ENCODE measurements around the gene ZNF217.

DNA sequence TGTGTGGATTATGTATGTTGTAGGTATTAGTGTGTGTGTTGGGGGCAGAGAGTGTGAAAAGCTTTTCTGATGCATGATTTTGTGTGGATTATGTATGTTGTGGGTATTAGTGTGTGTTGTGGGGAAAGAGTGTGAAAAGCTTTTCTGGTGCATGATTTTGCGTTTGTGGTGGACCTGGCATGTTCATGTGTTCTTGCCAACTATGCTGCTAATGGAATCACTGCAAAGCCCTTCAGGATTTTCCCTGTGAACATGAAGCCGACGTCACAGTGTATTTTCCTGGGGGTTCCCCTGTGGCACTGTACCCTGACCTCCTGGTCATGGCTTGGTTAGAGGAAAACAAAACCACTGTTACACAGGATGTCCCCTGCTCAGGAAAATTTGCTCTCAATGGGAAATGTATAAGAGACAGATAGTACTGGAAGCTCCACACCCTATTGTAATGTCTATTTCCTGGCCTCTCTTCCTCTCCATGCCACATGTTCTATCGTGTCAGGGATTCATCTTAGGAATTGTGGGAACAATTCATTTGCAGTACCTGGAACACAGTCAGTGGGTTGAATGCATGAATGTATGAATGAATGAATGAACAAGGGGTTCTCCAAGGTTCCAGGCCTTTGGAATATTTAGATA, 19.6 kb downstream of the TSHZ2 start:
- PRO-cap, 2 experiments: no peak in any of the 2 experiments

DNA sequence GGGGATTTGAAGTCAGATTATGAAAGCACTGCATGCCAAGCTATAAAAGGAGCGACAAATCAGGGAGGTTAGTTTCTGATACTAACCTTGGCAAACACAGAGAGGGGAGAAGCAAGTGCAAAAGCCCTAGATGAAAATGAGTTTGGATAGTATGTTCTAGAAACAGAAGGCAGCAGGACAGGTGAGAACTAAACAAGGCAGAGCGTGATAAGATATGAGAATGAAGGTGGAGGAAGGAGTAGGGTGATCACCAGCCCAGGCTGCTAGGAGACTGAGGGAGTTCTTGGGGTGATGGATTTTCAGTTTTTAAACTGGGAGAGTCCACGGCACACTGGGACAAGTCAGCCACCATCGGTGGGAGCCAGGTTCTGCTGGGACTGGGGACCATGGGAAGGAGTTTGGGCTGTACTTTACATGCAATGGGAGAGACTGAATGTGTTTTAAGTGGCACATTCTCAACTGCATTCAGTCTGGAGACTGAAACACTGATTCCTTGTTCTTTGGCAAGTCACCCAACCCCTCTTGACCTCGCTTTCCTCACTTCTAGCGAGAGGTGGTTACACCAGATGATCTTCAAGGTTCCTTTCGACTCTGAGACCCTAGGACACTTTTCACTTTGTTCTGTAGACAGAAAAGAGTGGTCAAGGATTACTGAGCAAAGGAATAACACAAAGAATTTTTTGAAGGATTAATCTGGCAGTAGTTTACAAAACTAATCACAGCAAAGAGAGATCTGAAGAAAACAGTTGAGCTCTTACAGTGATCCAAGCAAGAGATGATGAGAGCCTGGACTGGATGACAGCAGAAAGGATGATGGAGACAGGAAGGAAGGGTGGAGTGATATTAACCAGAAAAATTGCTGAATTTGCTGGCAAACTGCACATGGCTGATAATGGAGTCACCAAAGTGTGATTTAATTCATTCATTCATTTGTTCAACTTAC, 103.6 kb downstream of the TSHZ2 start:
- PRO-cap, 2 experiments: no peak in any of the 2 experiments

DNA sequence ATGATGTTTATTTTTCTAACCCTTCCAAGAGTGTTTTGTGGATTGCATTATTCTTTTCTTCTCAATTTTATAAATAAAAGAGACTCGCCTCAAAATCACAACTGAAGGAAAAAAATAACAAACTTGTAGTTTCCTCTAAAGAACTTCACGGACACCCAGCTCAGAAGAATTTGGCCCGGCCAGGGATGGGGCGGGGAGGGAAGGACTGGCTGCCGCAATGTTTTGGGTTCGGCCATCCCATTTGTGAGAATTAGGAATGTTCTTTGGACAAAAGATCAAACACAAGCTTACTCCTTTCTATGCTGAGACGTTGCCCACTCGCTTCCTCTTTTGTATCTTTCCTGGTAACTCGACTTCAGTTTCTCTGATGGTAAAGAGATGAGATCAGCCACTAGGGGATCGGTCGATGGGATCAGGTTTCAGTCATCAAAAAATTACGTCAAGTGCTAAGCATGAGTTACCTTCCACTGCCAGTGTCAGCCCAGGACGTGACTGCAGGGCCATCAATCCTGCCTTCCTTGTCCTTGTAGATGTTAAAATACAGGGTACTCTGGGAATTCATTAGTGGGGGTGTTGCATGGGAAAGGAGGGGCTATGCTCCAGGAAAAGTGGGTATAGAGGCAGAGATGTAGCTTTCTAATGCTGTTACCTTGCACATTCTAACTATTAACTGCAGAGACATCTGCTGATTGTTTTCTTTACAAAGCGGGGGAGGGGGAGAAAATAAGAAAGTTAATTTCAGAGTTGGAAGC, 190.1 kb downstream of the TSHZ2 start:
- PRO-cap, 2 experiments: peak in 1 of 2 experiments; most common plus-strand start position 481 of the sequence (in 1); most common minus-strand start position 332 of the sequence (in 1)

DNA sequence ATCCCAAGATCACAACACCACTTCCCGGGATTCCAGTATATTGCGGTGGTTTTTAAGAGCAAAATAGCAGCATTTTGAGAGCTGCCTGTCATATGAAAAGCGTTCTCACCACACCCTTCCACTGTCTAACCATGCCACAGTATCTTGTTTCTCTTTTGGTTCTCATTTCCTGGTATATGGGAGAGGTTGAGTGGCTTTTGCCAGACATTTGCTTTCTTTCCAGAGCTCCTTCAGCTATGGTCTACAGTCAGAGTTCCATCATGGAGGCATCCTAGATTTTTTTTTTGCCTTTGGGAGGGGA, 243.0 kb downstream of the TSHZ2 start:
- PRO-cap, 2 experiments: no peak in any of the 2 experiments

DNA sequence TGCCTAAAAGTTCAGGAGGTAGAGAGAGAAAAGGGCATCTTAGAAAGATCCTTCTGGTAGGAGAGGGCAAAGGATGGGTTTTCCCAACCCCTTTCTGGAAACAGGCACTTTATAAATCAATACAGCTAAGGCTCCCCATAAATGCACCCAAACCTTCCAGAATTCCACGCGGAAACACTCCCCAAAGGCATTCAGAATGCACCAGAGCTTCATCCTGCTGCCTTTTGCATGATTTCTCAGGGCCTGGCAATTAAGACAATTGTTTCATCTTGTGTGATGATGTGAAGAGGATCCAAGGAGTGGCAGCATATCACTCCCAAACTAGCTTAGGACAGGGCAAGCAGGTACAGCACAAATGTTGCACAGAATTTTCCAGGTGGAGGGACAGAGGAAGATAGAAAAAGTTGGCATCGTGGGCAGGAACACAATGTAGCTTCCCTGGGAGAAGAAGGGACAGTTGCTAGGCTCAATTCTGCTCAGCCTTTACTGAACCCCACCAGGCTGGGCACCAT, 275.4 kb downstream of the ZNF217 start:
- PRO-cap, 2 experiments: no peak in any of the 2 experiments

DNA sequence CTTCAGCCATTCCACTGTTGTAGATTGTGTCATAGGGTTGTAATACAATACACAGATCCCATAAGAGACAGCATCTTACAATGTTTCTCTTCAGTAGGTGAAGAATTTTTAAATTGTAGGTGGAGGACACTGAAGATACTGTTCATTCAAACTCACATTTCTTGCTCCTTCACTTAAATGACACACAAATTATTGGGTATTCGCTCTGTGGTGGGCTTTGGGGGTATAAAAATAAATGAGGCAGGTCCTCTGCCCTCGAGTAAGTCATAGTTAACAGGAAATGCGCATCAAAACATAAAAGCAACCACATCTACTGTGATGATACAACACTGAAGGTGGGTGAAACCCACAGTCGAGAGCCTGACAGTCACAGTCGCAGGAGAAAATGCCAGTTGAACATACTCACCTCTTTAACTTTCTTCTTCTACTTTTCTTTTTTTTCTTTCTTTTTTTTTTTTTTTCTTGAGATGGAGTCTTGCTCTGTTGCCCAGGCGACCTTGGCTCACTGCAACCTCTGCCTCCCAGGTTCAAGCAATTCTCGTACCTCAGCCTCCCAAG, 205.4 kb downstream of the ZNF217 start:
- PRO-cap, 2 experiments: no peak in any of the 2 experiments

- PRO-cap, 2 experiments: no peak in any of the 2 experiments
These were observed 198.3 kb downstream of the ZNF217 start for GRCh38 chr20:53395193-53395851.

DNA sequence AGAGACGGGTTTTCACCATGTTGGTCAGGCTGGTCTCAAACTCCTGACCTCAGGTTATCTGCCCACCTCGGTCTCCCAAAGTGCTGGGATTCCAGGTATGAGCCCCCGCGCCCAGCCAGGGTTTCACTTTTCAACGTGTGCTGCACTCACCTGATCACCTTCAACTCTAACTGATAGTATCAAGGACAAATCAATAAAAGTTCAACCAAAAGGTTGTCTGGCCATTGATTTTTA, 37.4 kb downstream of the ZNF217 start:
- PRO-cap, 2 experiments: no peak in any of the 2 experiments

GRCh38 chr20:53593692-53594419, at the start of gene ZNF217:
TSS of gene ZNF217 (minus strand) at chr20:53593839.
- PRO-cap, 2 experiments: peak in 2 of 2 experiments; most common plus-strand start chr20:53593914 (in 2); most common minus-strand start chr20:53594309 (in 2)

DNA sequence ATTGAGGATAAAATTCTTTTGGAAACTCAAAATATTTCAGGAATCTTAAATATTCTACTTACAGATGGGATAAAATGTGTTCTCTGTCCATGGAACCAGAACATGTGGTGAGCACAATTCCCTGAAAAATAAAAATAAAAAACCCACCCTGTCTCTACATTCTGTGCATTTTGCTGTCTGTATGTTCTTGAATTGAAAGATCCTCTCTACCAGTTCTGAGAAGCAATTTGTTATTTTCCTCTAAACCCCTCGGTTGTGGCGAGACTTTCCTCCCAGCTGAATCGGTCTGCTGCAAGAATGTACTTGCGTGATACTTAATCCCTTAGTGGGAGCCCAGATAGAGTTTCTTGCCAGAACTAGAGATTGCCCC, 112.7 kb upstream of the ZNF217 start:
- PRO-cap, 2 experiments: no peak in any of the 2 experiments

- PRO-cap, 2 experiments: peak in 1 of 2 experiments; most common plus-strand start chr20:53736369 (in 1)
These were observed 142.3 kb upstream of the ZNF217 start for GRCh38 chr20:53735404-53736795.

GRCh38 chr20:53752475-53753174, 159.0 kb upstream of the ZNF217 start:
- PRO-cap, 2 experiments: no peak in any of the 2 experiments

- PRO-cap, 2 experiments: no peak in any of the 2 experiments
These were observed 173.5 kb upstream of the ZNF217 start for GRCh38 chr20:53767135-53767497.

DNA sequence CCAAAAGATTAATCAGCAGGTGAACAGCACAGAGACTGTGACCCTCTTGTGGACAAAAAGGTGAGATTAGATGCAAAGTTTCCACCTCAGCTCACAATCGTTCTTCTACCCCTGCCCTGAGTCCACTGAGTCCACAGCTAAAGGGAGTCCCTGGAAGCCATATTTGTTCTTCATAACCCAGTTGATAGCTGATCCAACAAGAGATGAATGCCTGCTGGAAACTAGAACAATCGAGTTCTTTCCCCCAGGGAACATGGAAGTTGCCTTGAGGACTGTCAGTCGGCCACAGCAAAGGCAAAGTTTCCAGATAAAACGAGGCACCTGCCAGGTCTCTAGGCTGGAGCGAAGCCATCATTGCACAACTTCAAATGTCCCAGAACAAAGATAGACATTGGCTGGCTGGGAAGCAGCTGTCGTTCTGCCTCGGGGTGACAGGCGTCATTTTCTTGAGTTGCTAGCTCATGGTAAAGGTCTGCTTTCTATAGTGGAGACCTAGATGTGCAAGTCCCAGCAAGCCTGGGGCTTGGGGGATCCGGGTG, 184.3 kb upstream of the ZNF217 start:
- PRO-cap, 2 experiments: no peak in any of the 2 experiments

- PRO-cap, 2 experiments: no peak in any of the 2 experiments
These were observed 228.1 kb downstream of the BCAS1 start for GRCh38 chr20:53842295-53842658.

DNA sequence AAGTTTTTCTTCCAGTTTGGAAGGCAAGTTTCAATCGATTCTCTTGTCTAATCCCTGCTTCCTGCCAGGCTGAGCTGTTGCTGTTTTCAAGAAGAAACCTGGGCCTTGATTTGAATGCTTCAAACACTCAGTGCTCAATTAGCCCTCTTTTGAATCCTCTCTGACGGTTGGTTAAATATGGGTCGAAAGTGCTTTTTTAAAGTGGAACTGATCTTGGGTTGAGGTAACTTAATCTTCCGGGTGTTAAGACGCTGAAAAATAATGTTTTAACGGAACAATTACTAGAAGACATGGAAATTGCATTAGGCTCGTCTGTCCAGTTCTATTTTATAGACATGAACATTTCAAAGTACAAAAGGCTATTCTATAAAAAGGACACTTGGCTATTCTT, 203.2 kb downstream of the BCAS1 start:
- PRO-cap, 2 experiments: no peak in any of the 2 experiments

DNA sequence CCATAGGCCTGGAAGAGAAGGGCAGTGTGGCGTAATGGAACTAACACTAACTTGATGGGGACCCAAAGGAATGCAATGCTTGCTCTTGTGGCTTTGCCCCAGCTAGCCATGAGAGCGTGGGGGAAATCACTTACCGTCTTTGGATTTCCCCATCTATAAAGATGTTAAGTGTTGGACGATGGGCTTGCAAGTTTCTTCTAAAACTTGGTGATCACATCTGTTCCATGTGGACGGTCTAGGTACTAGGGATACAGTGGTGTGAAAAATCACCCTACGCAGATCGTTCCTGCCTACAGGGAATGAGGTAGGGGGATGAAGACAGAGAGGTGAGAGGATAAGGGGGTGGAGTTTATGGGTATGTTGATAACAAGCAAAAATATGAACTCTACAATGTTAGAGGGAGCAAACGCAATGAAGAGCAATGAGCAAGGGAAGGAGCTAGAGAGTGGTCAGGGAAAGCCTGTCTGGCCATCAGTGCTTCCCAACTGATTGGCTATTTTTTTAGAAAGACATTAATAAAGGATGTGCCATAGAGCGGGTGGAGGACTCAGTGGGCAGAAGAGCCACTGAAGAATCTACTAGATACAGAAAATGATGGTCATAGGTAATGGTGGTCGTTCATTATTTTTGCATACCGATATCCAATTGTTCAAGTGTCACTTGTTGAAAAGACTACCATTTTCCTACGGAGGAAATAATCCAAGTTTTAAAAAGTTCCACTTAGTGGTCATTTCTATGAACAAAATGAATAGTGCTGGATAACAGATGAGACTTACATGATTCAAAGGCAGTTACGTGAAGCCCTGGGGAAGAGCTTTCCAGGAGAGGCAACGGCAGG, 165.1 kb downstream of the BCAS1 start:
- PRO-cap, 2 experiments: no peak in any of the 2 experiments

GRCh38 chr20:53918939-53919316, 151.5 kb downstream of the BCAS1 start:
- PRO-cap, 2 experiments: no peak in any of the 2 experiments

- PRO-cap, 2 experiments: no peak in any of the 2 experiments
These were observed 147.5 kb downstream of the BCAS1 start for GRCh38 chr20:53922770-53923459.

GRCh38 chr20:53939869-53940648, 130.3 kb downstream of the BCAS1 start:
- PRO-cap, 2 experiments: no peak in any of the 2 experiments

Measured in Colon Carcinoma Metastatic in the Lung (tissue), 2 donors.